ENCODE measurements around a stretch of chr12.

DNA sequence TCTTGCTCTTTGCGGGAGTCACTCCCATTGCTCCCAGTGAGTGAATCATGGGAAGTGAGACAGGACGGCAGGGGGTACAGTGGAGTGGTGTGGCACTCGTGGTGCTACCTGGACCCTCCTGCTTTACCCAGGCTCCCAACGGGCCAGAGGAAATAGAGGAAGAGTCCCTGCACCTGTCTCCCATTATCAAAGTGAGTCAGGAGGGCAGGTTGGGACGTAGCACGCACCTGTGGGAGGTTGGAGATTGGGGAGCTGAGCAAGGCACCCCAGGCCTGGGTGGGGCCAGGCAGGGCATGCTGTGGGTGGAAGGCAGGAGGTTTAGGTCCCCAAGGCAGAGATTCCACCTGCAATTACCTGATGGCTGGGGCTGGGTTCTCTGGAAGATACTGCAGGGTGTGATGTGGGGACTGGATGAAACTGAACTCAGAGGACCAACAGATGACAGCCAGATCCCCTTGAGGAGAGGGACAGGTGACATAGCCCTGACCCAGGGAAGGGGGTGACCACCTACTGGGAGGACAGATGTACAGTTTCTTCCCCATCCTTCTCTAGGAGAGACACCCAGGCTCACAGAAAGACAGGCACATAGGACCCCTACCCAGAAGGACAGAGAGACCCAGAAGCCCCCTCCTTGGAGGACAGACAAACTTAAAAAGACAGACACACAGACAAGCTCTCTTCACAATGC is 1.6 kb upstream of the KRT8 start:
- PRO-cap, result no peak
- RAMPAGE, long total RNA, 3 experiments, result no peak in any of the 3 experiments

- PRO-cap, result no peak
- RAMPAGE, long total RNA, 3 experiments, result no peak in any of the 3 experiments
Measured at GRCh38 chr12:52992958-52993524, 13.2 kb upstream of the EIF4B start.

DNA sequence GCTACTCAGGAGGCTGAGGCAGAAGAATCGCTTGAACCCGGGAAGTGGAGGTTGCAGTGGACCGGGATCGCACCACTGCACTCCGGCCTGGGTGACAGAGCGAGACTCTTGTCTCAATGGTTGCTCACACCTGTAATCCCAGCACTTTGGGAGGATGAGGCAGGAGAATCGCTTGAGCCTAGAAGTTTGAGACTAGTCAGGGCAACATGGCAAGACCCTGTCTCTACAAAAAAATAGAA is 6.5 kb upstream of the TNS2 start:
- PRO-cap, result no peak
- RAMPAGE, long total RNA, 3 experiments, result no peak in any of the 3 experiments

DNA sequence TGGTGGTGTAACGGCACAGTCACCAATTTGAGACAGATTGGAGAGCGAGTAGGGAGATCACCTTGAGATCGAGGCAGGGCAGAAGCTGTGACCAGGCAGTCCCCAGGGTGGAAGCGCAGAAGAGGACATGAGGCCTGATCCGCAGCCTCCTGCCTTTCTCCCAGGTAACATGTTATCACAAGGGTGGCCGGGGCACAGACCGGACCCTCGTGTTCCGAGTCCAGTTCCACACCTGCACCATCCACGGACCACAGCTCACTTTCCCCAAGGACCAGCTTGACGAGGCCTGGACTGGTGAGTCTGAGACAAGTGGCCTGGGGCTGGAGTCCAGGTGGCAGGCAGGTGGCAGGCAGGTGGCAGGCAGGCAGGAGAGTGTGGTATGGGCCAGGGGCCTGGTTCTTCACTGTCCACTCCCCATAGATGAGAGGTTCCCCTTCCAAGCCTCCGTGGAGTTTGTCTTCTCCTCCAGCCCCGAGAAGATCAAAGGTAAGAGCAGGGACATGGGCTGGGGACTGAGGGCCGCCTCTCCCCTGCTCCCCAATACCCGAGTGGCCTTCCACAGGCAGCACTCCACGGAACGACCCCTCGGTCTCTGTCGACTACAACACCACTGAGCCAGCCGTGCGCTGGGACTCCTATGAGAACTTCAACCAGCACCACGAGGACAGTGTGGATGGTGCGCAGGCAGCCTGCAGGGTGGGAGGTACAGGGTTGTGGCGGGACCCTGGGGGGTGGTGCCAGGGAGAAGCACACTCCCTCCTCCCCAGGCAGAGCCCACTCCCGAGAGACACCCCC is 8.5 kb downstream of the TNS2 start:
- PRO-cap, result no peak
- RAMPAGE, long total RNA, 3 experiments, result no peak in any of the 3 experiments

DNA sequence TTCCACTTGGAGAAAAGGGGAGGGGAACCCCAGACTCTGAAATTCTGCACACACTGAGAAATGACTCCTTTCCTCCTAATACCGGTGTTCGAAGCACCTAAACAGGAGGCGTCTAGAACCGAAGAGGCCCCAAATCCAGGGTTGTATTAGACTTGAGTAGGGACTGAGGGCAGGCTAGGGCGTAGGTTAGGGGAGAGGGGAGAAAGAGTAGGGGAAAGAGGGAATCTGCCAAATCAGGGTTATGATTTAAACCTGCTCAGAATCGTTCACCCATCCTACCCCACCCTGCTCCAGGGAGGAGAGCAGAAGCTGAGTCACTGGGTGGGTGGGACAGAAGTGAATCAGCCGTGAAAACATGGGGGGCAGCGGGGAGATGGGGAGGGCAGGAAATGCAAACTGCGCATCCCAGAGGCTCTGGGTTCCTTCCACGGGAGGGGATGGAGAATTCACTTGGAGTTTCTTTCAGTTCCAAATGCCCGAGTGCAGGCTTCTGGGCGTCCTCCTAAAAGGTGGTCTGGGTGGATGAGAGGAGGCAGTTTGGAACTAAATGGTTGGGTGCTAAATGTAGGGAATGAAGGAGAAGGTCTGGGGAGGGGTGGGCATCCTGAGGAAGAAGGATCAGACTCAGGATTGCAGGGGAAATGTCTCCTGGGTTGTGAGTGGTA is 1.1 kb downstream of the IGFBP6 start:
- PRO-cap, result bidirectional peak, plus-strand start at position 414 of the sequence, minus-strand start at position 304 of the sequence
- RAMPAGE, long total RNA, 3 experiments, result no peak in any of the 3 experiments

- PRO-cap, result no peak
- RAMPAGE, long total RNA, 3 experiments, result no peak in any of the 3 experiments
Measured at GRCh38 chr12:53187452-53188020, 6.8 kb upstream of the CSAD start.

DNA sequence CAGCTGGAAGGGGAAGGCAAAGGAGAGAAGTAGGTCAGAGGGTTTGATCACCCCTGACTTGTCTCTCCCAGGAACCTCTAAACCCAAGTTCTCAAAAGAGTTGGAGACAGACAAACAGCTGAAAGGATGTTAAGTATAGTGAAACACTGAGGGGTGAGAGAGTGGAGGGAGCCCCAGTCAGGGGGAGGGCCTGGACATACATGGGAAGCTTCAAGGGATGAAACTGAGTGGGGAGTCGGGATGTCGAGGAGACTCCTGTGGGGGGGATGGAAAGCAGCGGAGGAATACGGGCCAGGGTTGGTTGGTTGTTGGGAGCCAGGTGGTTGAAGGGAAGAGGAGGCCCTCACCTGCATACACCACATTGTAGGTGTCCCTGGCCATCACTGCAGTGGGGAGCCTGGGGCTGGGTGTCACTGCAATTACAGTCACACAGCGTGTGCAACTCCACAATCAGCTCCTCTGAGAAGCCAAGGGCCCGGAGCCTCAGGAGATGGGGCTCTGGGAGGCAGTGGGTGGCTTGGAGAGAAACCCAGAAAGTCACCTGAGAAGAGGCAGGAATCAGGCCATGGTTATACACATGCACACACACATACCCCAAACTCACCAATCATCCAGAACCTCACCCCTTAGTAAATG is 12.8 kb upstream of the CSAD start:
- PRO-cap, result no peak
- RAMPAGE, long total RNA, 3 experiments, result no peak in any of the 3 experiments

DNA sequence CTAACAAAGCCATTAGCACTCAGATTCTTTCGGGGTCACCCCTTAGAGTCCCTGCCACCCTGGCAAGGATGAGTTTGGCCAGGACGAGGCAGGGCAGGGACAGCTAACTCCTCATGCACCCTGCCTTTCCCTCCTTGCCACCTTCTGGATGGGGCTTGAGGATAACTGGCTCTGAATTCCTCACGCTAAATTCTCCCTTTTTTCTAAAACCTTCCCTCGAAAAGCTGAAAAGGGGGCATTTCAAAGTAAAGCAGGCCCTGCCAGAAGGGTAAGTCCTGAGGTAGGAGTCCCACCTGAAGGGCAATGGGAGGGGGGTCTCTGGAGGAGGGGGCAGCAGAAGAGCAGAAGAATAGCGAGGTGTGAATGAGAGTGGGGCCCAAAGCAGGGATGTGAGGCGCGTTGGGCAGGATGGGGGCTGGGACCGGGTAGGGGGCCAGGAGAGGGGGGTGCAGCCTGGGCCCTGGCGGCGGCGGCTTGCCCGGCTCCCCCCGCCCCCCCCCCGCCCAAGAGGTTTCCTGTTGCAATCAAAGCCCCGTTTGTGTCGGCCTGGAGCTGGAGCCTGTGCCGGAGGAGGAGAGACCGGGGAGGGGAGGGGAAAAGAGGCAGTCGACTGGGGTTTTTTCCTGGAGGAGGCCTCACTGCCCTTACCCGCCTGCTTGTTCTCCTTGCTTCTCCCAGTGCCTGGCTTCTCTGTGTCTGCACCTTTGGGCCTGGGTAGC is 8.8 kb downstream of the RARG start:
- PRO-cap, result no peak
- RAMPAGE, long total RNA, 3 experiments, result no peak in any of the 3 experiments

DNA sequence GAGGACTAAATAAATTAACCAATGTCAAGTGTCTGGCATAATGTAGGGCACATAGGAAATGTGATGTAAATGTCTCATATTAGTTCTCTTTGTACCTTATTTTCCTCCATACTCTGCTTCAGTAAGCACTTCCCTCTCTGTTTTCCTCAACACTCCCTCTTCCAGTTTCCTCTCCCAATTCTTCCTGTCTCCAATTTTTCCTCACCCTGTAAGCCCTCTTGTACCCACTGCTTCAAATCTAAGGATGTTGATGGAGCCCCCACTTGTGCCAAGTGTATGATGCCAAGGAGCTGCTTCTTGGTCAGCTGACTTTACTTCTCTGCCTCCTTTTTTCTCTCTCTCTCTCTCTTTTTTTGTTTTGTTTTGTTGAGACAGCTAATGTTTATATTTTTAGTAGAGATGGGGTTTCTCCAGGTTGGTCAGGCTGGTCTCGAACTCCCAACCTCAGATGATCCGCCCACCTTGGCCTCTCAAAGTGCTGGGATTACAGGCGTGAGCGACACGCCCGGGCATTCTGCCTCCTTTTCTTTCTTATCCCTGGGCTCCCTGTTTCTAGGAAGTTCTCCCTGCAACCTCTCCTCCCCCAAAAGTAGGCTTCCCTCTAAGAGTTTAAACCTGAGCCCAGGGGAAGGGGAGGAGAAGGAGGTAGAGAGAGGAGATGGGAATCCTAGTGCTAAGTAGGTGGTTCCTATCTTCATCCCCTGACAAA is 3.5 kb downstream of the RARG start:
- PRO-cap, result no peak
- RAMPAGE, long total RNA, 3 experiments, result no peak in any of the 3 experiments

DNA sequence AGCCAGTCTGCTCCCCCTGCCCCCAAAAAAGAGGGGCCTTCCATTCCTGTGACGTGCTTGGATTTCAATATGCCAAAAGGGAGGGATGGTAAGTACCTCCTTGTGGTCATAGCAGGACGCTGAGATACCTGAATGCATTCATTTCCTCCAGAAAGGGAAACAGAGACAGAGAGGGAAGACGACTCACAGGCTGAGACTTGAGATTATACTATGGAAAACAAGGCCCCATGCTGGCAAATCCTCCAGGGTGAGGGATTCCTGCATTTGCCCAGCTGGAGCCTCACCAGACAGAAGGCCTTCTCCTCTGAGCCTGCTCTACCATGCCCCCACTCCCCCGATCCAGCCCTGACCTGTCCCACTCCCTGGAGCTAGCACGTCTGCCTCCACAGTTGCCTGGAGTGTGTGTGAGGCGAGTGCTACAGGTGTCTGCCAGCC is 3.9 kb upstream of the RARG start:
- PRO-cap, result no peak
- RAMPAGE, long total RNA, 3 experiments, result no peak in any of the 3 experiments

GRCh38 chr12:53324420-53324661 is 2.9 kb upstream of the AAAS start:
- PRO-cap, result no peak
- RAMPAGE, long total RNA, 3 experiments, result no peak in any of the 3 experiments

GRCh38 chr12:53353065-53353333 is 16.8 kb upstream of the SP7 start:
- PRO-cap, result no peak
- RAMPAGE, long total RNA, 3 experiments, result no peak in any of the 3 experiments

- PRO-cap, result no peak
- RAMPAGE, long total RNA, 3 experiments, result no peak in any of the 3 experiments
Measured at GRCh38 chr12:53381341-53381896, 1.4 kb downstream of the SP1 start.

DNA sequence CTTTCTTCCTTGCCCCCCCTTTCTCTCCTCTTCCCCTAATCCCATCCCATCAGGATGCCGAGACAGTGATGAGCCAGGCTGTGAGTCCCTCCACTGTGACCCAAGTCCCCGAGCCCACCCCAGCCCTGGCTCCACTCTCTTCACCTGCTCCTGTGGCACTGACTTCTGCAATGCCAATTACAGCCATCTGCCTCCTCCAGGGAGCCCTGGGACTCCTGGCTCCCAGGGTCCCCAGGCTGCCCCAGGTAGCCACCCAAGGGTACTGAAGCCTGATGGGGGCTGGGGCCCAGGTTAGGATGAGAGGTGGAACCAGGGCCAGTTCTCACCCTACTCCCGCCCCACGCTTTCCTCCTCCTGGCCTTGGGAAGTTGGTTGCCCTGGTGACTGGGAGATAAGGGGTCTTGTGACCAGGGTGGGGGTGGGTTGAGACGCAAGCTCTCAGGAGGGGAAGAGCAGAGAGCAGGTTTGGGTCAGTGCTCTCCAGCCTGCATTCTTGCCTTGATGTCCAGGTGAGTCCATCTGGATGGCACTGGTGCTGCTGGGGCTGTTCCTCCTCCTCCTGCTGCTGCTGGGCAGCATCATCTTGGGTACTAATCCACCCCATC is 1.1 kb downstream of the AMHR2 start:
- PRO-cap, result no peak
- RAMPAGE, long total RNA, 3 experiments, result no peak in any of the 3 experiments

DNA sequence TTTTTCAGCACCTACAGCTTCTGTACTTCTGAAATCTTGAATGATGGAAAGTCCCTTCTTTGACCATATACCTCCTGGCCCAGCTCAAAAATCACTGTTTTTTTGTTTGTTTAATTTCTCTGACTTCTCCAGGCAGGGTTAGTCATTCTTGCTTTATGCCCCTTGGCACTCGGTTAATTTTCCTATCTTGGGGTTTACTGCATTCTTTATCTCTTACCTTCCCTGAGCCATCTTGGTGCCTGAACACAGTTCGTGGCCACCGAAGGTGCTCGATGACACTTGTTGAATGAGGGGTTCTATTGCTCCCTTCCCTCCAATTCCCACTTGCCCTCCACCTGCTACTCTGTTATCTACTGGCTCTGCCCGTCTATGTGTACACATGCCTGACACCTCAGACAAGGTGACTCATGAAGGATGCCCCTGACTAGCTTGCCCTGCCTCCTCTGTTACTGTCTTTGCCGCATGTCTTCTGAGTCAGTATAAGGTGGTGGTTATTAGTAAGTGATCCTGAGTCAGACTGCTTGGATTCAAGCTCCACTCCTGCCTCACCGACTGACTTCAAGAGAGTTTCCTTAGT is 4.4 kb downstream of the AMHR2 start:
- PRO-cap, result no peak
- RAMPAGE, long total RNA, 3 experiments, result no peak in any of the 3 experiments

- PRO-cap, result no peak
- RAMPAGE, long total RNA, 3 experiments, result no peak in any of the 3 experiments
Measured at GRCh38 chr12:53455175-53455747, 3.4 kb downstream of the PCBP2 start.

GRCh38 chr12:53467424-53468338 is 15.8 kb downstream of the PCBP2 start:
- PRO-cap, result no peak
- RAMPAGE, long total RNA, 3 experiments, result no peak in any of the 3 experiments

- PRO-cap, result no peak
- RAMPAGE, long total RNA, 3 experiments, result no peak in any of the 3 experiments
Measured at GRCh38 chr12:53483405-53484150, 15.7 kb downstream of the MAP3K12 start.

GRCh38 chr12:53496670-53497094 is 2.6 kb downstream of the MAP3K12 start:
- PRO-cap, result no peak
- RAMPAGE, long total RNA, 3 experiments, result no peak in any of the 3 experiments

- PRO-cap, result no peak
- RAMPAGE, long total RNA, 3 experiments, result no peak in any of the 3 experiments
Measured at GRCh38 chr12:53707899-53708130, 19.4 kb downstream of the CALCOCO1 start.

All from gastrocnemius medialis (tissue), 3 donors.